Bronchial lymph node (tissue), 1 donor: Measurements from ENCODE around the gene ATP6AP2.

DNA sequence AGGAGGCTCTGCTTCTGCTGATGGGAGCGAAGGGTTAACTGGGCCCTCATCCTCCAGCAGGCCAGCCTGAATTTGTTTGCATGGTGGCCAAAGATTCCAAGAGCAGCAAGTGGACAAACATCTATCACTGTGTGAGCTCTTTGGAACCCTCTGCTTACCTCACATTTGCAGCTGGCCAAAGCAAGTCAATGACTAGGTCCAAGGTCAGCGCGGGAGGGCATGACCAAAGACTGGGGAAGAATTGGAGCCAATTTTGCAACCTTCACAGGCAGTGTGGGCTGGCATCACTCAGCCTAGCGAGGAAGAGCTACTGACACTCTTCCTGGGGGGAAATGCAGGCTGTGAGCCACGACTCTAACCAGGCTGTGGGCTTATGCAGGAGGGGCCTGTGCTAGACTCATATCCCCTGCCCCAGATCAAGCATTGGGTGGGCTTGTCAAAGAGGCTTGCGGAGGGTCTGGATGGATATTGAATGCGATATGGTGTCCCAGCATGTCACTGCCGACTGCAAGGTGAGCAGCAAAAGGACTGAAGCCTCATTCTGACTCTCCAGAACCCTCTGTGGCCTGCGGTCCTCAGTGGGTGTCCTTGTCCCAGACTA lies 67.6 kb upstream of the ATP6AP2 start:
- PRO-cap: no peak

GRCh38 chrX:40580837-40581900 lies at the start of gene ATP6AP2:
Gene ATP6AP2 (plus strand): TSS chrX:40580970.
- PRO-cap: bidirectional peak, plus-strand start at chrX:40580970, minus-strand start at chrX:40580728

GRCh38 chrX:40663870-40664213 lies 16.5 kb upstream of the CXorf38 start:
- PRO-cap: no peak

DNA sequence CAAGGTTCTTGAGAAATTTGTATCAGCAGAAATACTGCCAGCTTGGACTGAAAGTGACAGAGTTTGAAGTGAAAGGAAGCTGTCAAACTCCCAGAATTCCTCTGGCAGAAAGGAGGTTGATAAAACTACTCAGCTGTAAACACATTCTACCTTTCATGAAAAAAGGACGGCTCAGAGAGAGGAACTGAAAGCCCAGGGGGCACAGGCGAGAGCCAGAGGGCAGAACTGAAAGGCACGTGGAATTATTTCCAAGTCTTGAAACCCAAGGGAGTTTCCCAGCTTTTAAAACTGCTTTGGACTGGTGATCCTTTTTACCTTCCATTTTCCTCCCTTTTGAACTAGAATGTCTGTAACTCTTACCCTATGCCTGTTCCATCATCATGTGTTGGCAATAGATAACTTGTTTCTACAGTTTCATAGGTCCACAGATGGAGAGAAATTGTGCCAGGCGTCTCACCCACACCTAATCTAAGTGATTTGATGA lies 14.6 kb upstream of the MED14 start:
- PRO-cap: no peak

- PRO-cap: no peak
Measured at GRCh38 chrX:40845616-40845862, 110.2 kb upstream of the MED14 start.

GRCh38 chrX:41001943-41002469 lies 83.2 kb upstream of the USP9X start:
- PRO-cap: no peak

- PRO-cap: bidirectional peak, plus-strand start at chrX:41086555, minus-strand start at chrX:41086225
Measured at GRCh38 chrX:41085968-41087096, 1.1 kb downstream of the USP9X start.

- PRO-cap: no peak
Measured at GRCh38 chrX:41102386-41102698, 17.1 kb downstream of the USP9X start.

DNA sequence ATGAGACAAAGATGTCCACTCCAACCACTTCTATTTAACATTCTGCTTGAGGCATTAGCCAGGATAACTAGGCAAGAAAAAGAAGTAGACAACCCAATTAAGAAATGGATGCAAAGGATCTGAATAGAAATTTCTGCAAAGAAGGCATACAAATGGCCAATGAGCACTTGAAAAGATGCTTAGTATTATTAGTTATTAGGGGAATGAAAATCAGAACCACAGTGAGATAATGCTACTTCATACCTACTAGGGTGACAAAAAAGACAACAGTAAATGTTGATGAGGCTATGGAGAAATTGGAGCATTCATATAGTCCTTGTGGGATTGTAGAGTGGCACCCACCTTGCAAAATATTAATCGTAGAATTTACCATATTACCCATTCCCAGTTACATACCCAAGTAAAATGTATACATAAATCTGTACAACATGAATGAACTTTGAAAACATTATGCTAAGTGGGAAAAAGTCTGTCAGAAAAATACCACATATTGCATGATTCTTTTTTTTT lies 73.8 kb downstream of the USP9X start:
- PRO-cap: no peak

GRCh38 chrX:41491503-41492082 lies 44.5 kb downstream of the NYX start:
- PRO-cap: no peak

DNA sequence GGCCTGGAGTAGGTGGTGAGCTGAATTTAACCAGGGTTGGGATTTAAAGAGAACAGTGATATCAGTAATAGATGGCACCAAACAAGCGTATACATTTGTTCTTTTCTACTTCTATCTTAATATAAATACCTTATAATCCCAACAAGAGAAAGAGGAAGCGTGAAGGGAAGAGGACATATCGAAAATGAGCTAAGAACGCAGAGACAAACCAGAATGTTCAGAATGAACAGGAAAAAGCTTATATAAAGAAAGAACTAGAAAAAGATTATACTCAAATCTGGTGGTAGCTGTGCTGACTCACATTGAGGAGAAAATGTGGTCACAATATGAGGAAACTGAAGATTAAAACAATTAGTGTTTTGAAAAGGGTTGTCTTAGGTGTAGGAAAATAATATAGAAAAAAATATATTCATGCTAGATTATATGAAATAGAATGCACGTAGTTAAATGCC lies 2.0 kb upstream of the GPR34 start:
- PRO-cap: bidirectional peak, plus-strand start at position 270 of the sequence, minus-strand start at position 186 of the sequence

GRCh38 chrX:41917442-41917881 lies 5.9 kb downstream of the CASK start:
- PRO-cap: unidirectional peak, plus-strand start at chrX:41917766

GRCh38 chrX:43660910-43662086 lies 5.2 kb downstream of the MAOA start:
- PRO-cap: no peak

DNA sequence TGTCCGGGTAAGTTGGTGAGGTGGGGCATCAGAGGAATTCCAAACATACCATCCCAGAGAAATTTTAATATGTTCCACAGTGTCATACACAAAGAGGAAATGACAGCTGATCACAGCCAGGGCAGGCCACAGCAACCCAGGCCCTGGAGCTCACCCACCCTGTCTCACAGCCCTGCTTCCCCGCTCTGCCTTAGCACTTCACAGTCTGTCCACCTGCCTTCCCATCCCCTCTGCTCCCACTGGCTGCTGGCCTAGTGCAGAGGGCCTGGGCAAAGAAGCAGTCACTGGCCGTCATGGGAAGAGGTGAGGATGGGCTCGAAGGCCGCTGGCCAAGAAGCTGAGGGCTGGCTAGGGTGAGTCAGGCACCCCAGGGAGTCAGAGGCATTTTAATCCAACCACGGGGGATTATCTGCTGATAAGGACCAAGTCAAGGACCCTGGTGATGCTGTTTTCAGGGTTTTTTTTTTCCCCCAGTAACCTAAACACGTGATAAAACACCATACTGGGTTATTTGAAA lies 3.1 kb downstream of the NDP start:
- PRO-cap: no peak

GRCh38 chrX:44873349-44874364 lies 669 bp downstream of the KDM6A start:
- PRO-cap: bidirectional peak, plus-strand start at chrX:44873621, minus-strand start at chrX:44873593; bidirectional peak, plus-strand start at chrX:44874207, minus-strand start at chrX:44874041

- PRO-cap: no peak
Measured at GRCh38 chrX:44927195-44927955, 54.4 kb downstream of the KDM6A start.

DNA sequence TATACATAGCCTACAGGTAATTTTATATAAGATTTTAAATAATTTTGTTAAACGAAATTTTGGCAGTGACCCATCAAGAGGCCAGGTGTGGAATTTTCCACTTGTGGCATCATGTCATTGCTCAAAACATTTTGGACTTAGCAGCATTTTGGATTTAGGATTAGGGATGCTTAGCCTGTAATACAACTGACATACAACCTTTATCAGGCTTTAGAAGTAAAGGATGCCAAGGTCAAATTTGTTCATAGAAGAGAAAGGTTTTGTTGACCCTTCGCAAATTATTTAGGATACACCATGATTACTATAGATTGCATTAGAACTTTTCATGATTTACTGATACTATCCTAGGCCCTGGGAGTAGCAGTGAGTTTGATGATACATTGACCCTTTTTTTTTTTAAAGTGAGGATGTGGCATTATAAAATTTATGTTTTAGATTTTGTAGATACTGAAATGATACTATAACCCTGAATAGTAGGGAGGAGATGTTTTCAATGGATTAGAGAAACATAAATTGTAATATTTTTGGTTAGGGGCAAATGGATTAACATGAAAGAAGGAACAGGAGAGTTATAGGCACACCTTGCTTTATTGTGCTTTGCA lies 63.8 kb downstream of the KDM6A start:
- PRO-cap: no peak

DNA sequence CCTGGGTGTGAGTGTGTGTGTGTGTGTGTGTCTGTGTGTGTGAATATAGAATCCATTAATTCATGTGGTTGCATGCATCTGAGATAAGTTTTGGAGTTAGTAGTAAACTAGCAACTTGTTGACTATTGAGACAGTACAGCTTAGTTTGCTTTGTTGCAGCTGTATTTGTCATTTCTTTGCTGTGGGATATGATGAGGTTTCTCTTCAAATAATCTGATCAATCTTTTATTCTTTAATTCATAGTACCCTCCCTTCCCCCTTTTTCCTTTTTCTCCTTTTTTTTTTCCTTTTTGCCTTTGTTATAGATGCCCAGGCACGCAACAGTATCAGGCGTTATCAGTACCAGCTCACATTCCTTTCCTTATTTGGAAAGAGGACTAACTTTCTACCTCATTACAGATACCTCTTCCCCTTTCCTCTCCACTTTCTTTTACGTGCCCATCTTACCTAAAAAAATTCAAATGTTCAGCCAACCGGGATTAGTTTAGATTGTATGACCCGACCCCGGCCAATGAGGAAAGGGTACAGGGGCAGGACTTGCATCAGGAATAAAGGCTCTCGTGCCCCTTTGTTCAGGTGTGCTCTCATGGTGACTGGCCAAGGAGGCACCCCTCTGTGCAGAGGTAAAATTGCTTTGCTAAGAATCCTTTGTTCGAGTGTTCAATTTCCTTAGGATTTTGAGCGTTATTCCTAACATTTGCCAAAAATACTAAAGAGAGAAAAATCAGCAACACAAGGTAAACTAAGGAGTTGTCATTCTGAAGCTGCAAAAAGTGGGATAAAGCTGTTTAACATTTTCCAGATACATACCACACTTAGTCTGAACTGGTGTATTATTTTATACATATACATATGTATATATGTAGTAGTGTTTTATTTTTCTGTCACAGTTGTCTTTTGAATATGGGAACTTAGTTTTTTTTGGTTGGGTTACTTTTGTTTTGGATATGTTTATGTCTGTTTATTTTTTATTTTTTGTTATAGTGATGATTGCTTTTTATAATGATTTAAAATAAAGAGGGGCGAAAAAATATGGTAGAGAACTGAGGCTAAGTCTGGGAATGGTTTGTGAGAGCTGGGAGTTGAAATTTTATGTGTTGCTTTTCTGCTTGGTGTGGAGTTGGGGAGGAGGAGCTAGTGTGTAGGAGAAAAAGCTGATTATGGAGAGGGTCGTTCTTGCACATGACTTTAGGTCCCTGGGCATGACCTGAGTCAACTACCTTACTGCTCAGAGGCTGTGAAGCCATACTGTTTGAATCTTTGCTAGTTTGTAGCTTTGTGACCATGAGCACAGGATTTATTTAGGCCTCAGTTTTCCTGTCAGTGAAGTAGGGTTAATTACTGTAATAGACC lies 78.1 kb downstream of the KDM6A start:
- PRO-cap: no peak

DNA sequence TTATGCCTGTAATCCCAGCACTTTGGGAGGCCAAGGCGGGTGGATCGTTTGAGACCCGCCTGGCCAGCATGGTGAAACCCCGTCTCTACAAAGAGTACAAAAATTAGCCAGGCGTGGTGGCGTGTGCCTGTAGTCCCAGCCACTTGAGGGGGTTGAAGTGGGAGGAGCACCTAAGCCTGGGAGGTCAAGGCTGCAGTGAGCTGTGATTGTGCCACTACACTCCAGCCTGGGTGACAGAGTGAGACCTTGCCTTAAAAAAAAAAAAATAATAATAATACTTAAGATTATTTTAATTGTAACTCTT lies 80.8 kb downstream of the KDM6A start:
- PRO-cap: no peak

DNA sequence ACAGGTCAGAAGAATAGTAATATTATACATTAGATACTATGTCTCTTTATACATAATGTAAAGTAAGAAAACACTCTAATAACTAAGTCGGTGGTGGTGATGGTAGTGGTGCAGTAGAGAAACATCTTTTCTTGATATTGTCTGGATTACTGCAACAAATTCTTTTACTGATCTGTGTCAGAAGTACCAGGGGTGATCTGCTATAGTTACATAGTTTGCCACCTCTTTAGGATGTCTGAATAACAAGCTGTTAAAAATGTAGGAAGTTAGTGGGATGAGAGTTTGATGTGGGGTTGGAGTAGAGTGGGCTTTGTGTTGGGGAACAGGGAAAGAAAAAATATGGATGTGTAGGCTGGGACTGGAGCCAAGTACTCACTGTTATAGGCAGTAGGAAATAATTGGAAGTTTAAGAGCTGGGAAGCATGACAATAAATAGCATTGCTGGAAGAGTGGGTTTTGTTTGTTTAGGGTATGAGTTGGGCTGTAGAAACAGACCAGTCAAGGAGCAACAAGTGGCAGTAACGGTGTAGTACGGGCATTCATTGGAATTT lies 81.4 kb downstream of the KDM6A start:
- PRO-cap: no peak